Brain (tissue), 1 donor: ENCODE measurements around a stretch of chr6.

DNA sequence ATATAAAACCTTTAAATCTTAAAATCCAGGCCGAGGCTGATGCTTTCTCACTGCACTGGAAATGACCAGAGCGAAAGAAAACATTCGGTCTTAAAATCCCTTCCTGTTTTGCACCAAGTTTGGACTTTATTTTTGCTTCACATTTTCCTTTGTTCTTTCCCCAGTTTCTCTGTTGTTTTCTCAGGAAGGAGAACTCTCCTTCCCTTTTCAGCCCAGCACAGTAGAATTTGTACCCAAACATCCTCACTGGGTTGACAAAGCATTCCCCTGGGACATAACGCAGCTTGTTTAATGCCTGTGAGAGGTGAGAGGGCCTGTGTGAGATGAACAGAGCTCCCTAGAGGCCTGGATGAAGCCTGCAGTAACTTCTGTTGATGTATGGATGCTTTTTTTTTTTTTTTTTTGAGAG lies 104.8 kb upstream of the SLC22A23 start:
- RRBS = no CpG with 5 or more reads among the region's 4 CpGs

DNA sequence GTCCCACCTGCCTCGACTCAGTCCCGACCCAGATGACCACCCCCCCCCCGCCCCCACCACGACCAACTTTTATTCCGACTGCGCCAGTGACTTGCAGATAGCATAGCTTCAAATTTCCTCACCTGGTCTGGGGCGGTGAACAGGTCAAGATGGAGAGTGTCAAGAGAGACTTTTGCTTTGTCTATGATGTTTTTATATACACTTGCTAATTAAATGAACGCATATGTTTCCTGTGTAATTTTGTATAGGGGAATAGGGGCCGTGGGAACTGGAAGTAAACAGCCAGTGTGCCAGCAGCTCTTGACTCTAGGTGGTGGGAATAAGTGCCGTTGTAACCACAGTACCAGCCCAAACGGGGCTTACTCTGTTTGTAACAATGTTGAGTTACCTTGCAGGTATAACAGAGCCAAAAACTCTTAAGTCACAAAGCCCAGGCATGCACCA lies 1.3 kb upstream of the PXDC1 start:
- RRBS = no CpG with 5 or more reads among the region's 11 CpGs

- RRBS = no CpG with 5 or more reads among the region's 13 CpGs
Measured at GRCh38 chr6:3872249-3872635, 23.1 kb downstream of the FAM50B start.

GRCh38 chr6:4135733-4136588 lies 586 bp upstream of the ECI2 start:
- RRBS = 2% methylated on average over 36 of the region's 58 CpGs

GRCh38 chr6:4219556-4219901 lies 84.2 kb upstream of the ECI2 start:
- RRBS = no CpG with 5 or more reads among the region's 2 CpGs

DNA sequence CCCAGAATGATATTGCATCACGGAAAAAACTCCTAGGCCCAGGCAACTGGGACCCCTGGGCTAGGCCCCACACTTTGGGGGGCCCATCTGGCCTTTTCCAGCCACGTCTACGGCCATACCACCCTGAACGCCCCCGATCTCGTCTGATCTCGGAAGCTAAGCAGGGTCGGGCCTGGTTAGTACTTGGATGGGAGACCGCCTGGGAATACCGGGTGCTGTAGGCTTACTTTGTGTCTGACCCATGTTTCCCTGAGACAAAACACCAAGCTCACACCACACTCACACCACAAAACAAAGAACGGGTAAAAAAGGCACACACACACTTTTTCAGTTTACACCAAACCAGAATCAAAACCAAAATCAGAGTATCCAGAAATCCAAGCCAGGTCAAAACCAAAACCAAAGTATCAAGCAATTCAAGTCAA lies 292.5 kb upstream of the ECI2 start:
- RRBS = no CpG with 5 or more reads among the region's 11 CpGs

- RRBS = no CpG with 5 or more reads among the region's 20 CpGs
Measured at GRCh38 chr6:4606863-4607916, 169.0 kb upstream of the CDYL start.

GRCh38 chr6:4901538-4902187 lies 102.2 kb downstream of the RPP40 start:
- RRBS = no CpG with 5 or more reads among the region's 8 CpGs

DNA sequence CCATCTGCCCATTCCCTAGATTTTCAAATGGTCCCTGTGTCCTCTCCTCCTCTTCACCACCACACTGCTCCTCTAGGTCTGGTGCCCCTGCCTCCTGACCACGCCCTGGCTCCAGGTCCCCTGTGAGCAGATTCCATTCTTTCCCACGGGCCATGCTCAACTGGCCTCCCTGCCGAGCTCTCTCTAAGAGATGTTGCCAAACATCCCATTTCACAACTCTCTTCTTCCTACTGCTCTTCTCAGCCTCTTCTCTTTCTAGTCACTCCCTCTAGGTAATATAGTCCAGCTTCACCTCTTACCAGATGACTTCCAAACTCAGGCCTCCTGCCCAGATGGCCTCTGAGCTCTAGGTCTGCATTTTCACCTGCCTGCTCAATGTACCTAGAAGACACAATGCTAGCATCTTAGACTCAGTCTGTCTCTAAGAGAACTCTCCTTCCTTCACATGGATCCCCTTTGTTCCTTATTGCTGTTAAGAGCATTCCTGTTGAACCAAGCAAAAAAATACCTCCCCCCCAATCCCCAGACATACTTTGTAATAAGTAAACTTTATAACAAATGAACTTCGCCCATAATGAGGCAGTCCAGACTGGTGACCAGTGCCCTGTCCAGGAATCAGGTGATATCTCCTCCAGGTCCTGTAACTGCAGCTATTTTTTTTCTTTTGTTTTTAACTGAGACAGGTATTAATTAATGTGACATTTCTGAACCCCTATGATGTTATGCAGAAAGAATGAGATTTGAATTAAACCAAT lies 79.1 kb downstream of the LYRM4 start:
- RRBS = no CpG with 5 or more reads among the region's 4 CpGs

GRCh38 chr6:5259838-5260594 lies 734 bp downstream of the LYRM4 start:
- RRBS = no CpG with 5 or more reads among the region's 21 CpGs

- RRBS = no CpG with 5 or more reads among the region's 11 CpGs
Measured at GRCh38 chr6:5752099-5752886, 254.4 kb downstream of the NRN1 start.

GRCh38 chr6:5831311-5832192 lies 175.2 kb downstream of the NRN1 start:
- RRBS = no CpG with 5 or more reads among the region's 13 CpGs

DNA sequence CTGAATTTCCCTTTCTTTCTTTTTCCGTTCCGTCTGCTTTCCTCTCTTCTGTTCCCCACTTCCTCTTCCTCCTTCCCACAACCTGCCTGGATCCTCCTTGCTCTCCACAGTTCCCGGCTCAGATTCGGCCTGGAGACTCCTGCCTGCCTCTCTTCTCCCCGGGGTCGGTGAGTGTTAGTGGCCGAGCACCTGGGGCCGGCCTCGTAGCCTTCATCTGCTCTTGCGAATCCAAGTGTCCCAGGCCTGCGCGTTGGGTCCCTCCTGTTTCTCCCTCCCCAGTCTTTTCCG lies 7.0 kb downstream of the NRN1 start:
- RRBS = 35% methylated on average over 2 of the region's 13 CpGs

DNA sequence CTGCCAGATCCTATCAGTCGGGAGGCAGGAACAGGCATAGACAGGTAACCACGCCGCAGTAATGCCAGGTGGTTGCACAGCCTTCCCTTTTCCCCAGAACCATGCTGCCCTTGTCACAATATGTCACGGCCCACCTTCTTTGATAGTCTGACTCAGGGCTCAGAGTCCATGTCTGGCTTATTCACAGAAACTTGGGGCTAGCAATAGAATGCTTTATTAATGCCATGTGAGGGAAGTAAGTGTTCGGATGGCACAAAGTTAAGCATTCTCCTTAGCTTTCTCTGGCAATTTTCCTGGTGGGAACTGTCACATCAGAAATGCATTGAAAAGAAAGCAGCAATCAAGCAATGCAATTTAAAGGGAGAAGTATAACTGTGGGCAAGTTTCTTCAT lies 76.5 kb downstream of the F13A1 start:
- RRBS = no CpG with 5 or more reads among the region's 5 CpGs

DNA sequence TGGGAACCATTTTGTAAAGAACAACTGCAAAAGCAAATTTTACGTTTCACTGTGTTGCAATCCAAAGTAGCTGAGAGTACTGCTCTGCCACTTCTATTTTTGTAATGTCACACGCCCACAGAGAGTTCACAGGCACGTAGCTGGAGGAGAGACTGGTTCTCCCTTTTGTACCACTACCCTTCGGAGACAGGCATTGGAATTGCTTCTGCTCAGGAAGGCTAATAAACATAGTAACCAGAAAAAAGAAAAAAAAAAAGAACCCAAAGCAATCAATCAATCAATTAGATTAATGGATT lies 75.4 kb upstream of the F13A1 start:
- RRBS = no CpG with 5 or more reads among the region's 4 CpGs

GRCh38 chr6:6589182-6589924 lies 833 bp downstream of the LY86 start:
- RRBS = no CpG with 5 or more reads among the region's 5 CpGs

DNA sequence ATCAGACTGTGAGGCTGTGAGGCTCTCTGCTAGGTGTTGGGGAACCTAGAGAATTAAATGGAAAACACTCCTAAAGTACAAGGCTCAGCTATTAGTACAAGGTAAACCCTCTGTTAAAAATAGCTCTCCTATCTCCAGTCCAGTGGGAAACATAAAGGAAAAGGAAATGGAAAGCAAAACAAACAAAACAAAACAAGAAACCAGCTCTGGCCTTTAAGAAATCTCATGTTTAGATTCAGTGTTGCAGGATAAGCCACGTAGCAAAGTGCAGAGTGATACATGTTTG lies 35.1 kb downstream of the LY86 start:
- RRBS = no CpG with 5 or more reads among the region's 1 CpG

GRCh38 chr6:6656288-6656764 lies 67.8 kb downstream of the LY86 start:
- RRBS = no CpG with 5 or more reads among the region's 3 CpGs

- RRBS = no CpG with 5 or more reads among the region's 2 CpGs
Measured at GRCh38 chr6:6657476-6657903, 69.0 kb downstream of the LY86 start.

DNA sequence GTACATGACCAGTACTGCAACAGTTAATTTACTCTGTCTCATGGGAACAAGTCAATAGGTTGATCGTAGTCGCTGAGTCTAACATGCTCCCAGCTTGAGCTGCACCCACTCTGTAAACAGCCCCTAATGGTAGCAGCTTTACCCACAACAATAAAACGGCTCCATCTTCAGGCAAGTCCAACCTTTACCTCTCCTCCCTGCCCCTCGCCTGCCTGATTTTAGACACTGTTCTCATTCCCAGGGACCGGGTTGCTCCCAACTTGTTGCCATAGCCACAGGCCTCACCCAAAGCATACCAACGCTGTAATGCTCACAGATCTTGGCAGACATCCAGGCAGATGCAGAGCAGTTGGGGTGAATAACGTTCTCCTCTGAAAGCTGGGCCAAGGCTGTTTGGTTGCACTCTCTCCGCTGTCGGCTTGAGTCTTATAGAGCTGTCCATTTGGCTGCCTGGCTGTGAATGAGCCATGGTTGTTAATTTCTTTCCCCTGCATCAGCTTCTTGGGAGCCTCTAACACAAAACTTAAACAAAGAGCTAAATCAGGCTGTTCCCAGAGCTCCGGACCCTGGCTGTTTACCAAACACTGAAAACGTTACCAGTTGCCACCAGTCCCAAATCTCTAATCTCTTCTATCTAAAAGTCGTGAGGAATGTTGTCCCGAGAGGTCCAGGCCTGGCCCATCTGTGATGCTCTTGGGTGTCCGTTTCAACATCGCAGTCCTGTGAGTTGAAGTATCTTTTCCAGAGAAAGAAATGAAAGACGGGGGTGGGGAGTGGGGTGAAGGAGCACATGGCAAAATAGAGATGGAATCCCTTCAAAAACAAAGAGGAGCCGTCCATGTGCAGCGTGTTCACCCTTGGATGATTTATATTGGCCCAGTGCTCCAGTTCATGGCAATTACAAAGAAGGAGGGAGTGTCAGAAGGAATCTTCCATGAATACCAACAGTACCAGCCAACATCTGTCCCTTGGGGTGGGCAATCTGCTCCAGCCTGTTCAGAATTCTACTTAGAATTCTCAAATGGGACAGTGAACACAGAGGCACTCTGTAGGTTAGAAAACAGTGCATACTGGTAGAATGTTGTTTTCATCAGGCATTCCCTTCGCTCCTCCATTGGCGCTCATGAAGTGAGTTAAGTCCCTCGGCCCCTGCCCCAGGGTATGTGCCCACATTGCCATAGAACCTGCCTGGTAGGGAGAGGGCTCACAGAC lies 111.8 kb downstream of the LY86 start:
- RRBS = no CpG with 5 or more reads among the region's 21 CpGs